Mesenchymal stem cell of Wharton's jelly (primary cell): ENCODE measurements around a stretch of chr6.

DNA sequence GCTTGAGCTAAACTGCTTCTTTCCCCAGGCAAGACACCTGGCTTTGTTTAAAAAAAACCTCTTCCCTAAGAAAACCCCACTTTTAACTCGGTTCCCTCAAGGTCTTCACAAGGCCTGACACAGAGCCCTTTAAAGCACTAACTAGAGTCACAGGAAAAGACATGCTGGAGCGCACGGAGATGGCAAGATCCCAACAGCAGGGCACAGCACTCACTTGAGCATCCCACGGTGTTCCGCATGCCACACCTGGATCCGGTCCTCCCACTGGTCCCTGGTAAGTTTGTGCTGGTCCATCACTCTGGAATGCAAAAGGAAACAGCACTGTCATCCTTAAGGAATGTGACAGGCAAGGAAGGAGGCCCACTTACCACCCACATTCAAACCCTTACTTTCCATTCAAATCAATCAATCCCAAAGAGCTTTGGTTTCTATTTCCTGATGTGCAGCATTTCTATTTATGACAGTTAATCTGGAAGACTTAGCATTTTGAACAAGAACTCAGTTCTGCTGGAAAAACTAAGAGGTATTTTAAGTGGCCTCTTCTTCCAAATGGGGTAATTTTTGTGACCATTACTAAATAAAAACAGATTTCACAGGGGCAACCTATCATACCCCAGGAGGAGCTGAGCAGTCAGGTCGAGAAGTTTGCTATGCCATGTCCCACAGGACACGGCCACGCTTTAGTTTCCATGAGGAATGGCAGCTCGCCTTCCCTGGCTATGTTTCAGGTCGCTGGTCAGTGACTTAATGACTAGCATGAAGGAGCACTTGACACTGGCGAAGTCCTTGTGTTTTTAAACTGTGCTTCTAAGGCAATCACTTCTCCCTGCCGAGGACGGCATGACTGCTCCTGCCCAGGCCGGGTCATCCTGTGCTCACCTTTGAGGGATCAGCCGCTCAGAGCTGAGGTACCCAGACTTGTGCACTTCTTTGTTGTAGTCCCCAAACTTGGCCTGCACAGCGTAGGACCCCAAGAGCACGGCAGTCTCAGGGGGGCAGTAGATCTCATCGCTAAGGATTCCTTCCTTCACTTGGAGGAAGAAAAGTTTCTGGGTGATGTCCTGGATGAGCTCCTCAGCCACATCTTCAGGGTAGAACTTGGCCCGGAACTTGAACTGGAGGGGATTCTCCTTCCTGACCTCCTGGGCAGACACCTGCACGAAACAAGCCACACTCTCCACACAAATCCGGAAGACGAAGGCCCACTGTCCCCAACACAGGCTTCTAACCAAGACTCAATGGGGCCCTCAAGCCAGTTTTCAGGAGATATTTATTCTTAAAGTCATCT lies 34.3 kb downstream of the EZR start:
- CAGE, long polyA plus RNA: no peak

DNA sequence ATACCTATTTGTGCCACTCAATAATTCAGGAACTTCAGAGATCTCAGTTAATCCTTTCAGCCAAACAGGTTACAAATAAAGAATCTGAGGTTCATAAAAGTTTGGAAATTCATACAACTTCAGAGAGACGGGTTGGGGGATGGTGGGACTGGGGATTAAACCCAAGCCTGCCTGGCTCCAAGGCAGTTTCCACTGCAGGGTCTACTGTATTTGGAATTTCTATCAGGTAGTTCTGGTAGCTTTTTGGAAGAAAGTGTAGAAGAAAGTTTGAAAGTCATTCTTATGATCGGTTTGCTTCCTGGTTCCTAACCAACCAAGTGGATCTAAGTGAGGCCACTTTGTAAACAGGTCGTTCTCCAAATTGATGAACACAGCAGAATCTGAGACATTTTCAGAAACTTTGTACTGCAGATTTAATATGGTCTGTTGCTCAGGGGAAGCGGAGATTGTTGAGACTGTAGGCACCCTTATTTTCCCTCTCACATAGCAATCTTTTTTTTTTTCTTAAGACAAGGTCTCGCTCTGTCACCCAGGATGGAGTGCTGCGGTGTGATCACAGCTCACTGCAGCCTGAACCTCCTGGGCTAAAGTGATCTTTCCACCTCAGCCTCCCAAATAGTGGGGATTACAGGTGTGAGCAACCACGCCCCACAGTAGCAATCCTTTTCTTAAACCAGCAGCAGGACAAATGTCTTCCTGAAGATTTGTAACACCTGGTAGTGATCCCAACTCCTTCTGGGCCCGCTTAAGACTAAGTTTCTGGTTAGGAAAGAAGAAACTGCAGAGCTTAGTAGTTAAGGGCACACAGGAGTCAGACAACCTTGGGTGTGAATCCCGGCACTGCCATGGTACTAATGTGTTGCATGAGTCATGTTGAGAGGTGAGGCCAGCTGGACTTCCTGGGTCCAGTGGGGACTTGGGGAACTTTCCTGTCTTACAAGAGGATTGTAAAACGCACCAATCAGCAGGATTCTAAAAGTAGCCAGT lies 48.2 kb upstream of the EZR start:
- CAGE, long polyA plus RNA: no peak

DNA sequence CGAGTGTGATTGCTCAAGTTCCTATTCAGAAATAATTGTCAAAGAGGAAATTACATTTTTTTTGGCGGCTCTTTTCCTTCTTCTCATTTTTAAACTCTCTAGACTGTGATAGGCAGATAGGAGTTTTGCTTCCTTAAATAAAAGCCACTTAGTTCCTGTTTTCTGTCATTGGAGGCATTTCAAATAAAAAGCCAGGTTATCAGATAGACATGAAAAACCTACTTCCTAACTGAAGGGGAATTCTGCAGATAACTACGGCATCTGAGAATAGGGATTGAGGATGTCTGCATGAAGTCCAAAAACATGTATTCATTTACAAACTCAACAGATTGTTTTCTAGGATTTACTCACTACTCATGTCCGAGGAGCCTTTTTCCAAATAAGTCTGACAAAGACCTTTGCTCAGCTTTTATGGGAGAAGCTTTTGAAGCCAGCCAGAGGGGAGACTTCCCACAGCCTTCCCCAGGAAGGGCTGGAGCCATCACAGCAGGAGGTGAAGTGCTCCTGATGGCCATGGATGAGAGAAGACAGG lies 11.4 kb upstream of the TAGAP start:
- CAGE, long polyA plus RNA: no peak

- CAGE, long polyA plus RNA: no peak
Observed at GRCh38 chr6:159079972-159080673, 35.3 kb upstream of the TAGAP start.

DNA sequence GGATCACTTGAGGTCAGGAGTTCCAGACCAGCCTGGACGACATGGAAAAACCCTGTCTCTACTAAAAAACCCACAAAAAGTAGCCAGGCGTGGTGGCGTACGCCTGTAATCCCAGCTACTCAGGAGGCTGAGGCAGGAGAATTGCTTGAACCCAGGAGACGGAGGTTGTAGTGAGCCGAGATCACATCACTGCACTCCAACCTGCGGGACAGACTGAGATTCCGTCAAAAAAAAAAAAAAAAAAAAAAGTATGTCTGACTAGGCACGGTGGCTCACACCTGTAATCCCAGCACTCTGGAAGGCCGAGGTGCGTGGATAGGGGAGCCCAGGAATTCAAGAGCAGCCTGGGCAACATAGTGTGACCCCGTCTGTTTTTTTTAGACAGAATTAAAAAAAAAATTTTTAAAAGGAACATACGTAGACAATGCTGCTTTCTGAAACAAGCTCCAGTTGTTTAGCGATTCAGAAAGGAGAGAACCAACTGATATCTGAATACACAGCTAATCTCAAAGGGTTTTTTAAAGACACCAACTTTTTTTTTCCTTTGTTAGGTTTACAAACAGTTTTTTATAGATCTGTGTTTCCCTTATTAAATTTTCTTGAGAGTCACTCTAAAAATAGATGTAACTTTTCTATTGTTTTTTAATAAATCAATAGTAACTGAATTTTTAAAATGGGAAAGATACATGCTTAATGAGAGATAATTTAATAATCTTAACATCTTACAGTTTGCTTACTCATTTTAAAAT lies 2.8 kb downstream of the SOD2 start:
- CAGE, long polyA plus RNA: no peak

GRCh38 chr6:159752501-159753343 lies 9.1 kb upstream of the ACAT2 start:
- CAGE, long polyA plus RNA: no peak

DNA sequence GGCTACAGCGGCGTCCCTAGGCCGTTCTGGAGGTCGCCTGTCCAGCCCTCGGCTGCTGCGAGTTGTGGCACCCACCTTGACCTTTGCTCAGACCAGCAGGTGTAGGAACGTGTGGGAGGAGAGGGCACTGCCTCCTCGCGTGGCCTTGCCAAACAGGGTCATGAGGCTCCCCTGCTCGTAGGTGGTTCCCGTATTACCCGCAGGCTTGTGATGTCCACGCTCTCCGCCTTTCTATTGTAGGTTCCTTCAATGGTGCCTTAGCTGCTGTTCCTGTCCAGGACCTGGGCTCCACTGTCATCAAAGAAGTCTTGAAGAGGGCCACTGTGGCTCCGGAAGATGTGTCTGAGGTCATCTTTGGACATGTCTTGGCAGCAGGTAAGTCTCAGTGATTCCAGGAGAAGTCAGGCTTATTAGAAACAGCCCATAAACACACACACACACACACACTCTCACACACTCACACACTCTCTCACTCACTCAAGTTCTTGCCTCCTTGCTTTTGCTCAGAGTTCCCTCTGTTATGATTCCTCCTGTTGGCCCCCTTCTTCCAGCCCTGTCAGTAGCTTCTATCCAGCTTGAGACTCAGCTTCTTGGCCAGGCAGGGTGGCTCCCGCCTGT lies 943 bp downstream of the ACAT2 start:
- CAGE, long polyA plus RNA: no peak

- CAGE, long polyA plus RNA: no peak
Observed at GRCh38 chr6:159778310-159779410, 10.7 kb downstream of the TCP1 start.

- CAGE, long polyA plus RNA: no peak
Observed at GRCh38 chr6:159983004-159983773, 14.3 kb downstream of the IGF2R start.

GRCh38 chr6:159991066-159991749 lies 22.3 kb downstream of the IGF2R start:
- CAGE, long polyA plus RNA: no peak

- CAGE, long polyA plus RNA: no peak
Observed at GRCh38 chr6:159999024-159999603, 30.2 kb downstream of the IGF2R start.

GRCh38 chr6:160067434-160068063 lies 54.1 kb upstream of the SLC22A1 start:
- CAGE, long polyA plus RNA: no peak

DNA sequence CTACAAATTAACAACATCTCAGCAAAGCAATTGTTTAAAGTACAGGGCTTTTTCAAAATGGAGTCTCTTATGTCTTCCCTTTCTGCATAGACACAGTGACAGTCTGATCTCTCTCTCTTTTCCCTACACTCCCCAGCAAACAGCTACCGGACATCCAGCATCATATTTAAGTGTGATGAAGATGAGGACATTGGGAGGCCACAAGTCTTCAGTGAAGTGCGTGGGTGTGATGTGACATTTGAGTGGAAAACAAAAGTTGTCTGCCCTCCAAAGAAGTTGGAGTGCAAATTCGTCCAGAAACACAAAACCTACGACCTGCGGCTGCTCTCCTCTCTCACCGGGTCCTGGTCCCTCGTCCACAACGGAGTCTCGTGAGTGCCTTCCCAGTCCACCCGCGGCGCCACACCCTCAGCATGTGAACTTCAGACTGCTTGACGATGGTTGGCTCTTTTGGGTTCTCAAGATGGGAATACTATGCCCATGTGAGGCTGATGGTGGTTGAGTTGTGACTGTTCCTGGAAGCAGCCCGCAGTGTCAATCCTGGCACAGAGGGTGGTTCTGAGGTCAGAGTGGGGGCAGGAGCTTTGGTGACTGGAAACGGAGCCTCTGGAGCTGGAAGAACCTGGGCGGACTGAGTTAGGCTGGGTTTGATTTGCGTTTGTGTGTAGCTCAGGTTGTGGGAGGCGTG lies 37.7 kb upstream of the SLC22A1 start:
- CAGE, long polyA plus RNA: no peak

GRCh38 chr6:160120168-160120472 lies 1.5 kb upstream of the SLC22A1 start:
- CAGE, long polyA plus RNA: no peak

DNA sequence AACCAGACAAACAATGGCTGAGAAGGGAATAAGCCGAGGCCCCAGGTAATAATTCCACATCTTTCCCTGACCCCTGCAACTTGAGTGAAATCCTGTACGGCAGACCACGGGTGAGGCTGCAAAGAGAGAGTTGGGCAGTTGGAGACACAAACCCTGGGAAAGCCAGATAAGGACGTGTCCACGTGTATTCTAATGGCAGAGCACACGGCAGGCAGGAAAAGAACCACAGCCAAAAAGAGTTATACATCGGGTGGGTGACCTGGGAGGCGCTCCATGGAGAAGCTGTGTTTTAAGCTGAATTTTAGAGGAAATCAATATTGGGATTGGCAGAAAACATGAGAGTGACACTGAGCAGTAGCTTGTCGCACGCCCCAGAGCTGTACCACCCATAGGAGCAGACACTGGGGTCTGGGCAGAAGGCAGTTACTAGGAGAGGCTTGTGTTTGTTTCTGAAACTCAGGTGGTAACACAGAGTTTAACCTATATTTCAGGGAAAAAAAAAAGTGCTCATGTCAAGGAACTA lies 6.3 kb downstream of the SLC22A1 start:
- CAGE, long polyA plus RNA: no peak

DNA sequence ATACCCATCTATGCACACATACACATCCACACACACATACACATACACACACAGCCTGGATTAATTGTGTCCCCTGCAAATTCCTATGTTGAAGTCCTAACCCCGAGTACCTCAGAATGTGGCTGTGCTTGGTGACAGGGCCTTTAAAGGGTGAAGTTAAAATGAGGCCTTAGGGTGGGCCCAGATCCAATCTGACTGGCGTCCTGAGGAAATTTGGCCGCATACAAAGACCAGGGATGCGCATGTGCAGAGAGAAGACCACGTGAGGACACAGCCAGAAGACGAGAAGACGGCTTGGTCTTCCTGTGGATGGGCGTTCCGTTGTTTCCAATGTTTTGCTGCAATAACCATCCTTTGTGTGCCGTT lies 40.9 kb upstream of the SLC22A2 start:
- CAGE, long polyA plus RNA: no peak

GRCh38 chr6:160301269-160301603 lies 42.6 kb upstream of the SLC22A2 start:
- CAGE, long polyA plus RNA: no peak

GRCh38 chr6:160431430-160431890 lies 83.3 kb downstream of the SLC22A3 start:
- CAGE, long polyA plus RNA: no peak

DNA sequence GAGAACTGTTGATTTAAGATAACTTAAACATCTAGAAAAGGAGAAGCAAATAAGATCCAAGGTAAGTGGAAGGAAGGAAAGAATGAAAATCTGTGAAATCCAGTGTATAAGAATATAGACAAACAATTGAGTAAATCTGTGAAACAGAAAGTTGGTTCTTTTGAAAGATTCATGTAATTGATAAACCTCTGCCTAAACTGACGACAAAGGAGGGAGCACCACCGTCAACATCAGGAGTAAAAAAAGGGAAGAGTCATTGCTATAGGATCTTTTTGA lies 24.7 kb downstream of the PLG start:
- CAGE, long polyA plus RNA: no peak

- CAGE, long polyA plus RNA: no peak
Observed at GRCh38 chr6:161216108-161217157, 57.4 kb downstream of the AGPAT4 start.